Breast (tissue), 4 donors: ENCODE data around the genes LRRC52, UCK2, MPZL1 and ADCY10.

- PRO-cap, 3 experiments, result no peak in any of the 3 experiments
- RRBS, result no CpG with 5 or more reads among the region's 13 CpGs
Measured at GRCh38 chr1:164587383-164588506, 28.8 kb downstream of the PBX1 start.

GRCh38 chr1:164636388-164636694 is 77.4 kb downstream of the PBX1 start:
- PRO-cap, 3 experiments, result no peak in any of the 3 experiments
- RRBS, result no CpG with 5 or more reads among the region's 3 CpGs

DNA sequence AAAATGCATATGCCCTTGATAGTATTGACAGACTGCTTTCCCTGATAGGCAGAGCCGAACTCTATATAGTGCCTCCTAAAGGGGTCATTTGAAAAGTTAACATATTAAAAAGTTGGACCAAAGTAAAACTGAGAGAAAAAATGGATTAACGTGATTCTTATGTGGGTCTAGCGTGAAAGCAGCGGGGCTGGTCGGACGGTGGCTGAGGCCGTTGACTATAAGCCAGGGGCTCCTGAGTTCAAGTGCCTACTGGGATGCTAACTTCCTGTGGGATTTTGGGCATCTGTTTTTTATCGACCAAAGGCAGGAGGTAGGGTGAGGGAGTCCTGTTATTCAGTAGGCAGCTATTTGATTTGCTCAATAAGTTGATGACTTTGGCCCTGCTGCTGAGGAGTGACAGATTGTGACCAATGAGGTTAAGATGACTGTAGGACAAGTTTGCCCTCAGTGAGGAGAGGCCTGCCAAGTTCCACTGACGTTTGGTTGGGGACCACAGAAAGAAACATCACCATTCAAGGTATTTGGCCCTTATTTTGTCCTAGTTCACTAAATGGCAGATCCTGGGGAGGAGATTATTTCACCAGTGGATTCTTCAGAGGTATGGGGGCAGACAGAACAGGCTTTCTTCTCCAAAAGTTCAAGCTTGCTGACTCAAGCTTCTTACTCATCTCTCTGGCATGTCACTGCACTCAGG is 78.4 kb downstream of the PBX1 start:
- PRO-cap, 3 experiments, result no peak in any of the 3 experiments
- RRBS, result no CpG with 5 or more reads among the region's 9 CpGs

DNA sequence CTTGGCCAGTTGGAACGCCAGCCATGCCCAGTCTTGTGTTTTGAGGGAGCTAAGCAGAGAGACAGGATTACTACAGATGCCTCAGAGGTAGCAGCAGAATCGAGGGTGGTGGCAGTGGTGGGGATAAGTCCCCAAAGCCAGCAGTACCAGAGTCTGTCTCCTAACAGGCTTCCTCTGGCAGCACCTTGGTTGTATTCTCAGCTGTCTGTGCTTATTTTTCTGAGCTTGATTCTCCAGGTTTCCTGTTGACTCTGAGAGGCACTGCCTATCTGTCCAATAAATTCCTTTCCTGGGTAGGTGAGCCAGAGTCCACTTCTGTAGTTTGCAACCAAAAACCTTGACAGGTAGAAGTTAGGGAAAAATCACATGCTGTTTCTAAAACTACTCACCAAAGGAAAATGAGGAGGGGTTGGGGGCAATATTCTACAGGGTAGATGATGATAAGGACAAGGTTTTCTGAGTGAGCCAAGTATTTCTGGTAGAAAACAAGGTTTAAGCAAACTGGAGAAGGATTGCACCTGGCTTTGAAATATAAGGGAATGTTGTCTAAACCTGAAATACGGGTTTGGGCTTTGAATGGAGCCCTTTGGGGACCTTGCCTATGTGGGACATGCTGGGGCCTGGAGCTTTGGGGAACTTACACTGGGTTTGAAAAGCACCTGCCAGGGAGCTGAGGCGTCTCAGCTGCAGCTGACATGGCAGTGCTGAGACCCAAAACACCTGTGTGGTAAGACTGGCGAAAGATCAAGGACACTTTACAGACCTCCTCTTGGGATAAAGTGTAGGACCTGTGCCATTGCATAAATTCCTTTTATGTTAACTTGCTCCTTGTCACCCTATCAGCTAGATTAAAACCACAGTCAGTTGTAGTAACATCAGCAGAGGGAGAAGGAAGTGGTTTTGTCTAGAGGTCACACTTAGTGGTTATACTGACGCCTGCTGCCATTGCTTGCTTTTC is 101.0 kb downstream of the PBX1 start:
- PRO-cap, 3 experiments, result peak in 1 of 3 experiments; most common minus-strand start position 209 of the sequence (in 1)
- RRBS, result no CpG with 5 or more reads among the region's 6 CpGs

DNA sequence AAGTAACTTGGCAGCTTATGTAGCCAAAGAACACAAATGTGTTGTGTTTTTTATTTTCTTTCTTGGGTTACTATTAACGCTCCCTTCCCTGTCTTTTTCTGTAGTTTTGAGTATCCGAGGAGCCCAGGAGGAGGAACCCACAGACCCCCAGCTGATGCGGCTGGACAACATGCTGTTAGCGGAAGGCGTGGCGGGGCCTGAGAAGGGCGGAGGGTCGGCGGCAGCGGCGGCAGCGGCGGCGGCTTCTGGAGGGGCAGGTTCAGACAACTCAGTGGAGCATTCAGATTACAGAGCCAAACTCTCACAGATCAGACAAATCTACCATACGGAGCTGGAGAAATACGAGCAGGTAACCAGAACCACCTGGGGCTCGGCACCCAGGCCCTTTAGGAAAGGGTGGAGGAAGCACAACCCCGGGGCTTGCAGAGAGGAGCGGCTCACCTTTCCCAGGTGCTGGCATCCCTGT is 233.4 kb downstream of the PBX1 start:
- PRO-cap, 3 experiments, result no peak in any of the 3 experiments
- RRBS, result 73% methylated on average over 2 of the region's 19 CpGs

DNA sequence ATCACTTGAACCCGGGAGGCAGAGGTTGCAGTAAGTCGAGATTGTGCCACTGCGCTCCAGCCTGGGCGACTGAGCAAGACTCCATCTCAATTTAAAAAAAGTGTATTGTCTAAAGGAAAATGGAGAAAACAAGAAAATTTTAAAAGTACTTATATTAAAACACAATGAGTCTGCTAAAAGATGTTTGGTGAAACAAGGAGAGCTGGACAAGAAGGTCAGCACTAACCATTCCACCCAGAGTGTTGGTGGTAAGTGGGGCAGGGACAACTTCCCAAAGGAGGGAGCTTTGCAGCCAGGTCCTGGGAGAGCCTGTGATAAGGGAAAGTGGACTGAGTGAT is 190.4 kb downstream of the LMX1A start:
- PRO-cap, 3 experiments, result no peak in any of the 3 experiments
- RRBS, result no CpG with 5 or more reads among the region's 4 CpGs

DNA sequence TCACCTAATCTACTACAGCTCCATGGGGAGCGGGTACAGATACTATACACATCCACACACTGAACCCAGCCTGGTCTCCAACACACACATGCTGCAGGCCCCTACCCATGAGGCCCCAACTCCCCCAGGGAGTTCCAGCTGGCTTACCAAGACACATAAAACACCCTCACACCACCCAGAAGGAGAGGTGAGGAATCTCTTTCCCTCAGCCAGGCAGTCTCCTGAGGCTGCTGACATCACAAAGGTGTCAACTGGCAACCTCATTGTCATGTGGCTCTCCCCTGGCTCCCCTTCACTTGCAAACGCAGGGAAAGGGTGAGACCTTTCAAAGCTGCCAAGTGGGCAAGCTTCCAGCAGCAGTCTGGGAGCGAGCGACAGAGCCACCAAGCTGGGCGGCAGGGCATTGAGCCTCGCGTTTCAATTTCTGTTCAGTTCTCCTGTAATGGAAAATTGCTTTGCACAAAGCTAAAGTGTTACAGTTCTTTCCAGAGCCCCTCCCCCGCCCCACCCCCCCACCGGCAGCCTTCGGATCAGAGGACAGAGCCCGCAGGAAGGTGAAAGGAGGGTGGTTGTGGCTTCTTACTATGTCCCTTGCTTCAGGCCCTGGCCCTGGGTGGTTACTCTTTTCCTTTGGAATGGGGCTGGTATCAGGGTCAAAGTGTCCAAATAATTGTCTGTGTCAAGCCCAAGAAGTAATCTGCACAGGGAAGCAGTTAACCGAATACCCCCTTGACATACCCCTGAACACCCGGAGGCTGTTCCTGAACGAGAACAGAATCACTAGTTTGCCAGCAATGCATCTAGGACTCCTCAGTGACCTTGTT is at the start of gene LRRC52:
LRRC52 (plus strand) TSS at position 288 of the 824 bp plus-strand sequence.
- PRO-cap, 3 experiments, result no peak in any of the 3 experiments
- RRBS, result 70% methylated on average over 2 of the region's 14 CpGs

DNA sequence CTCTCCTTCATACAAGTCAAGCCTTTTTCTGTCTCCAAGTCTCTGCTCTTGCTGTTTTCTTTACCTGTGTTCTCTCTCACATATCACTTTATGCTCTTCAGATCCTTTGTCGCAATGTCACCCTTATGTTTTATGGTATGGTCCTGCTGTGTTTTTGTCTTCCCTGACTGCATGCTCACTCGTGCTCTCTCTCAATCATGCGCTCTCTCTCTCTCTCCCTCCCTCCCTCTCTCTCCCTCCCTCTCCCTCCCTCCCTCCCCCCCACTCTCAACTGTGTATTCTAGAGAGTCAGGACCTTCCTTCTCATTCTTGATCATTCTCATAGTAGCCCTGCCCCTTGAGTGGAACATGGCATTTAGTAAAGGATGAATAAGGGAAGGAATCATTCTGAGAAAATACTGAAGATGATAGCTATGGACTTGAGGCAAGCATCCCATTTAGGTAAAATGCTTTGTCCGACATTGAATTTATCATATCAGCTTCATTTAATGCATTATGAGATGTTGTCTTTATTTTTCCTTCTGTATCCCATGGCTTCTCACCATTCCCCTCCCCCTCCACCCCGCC is 3.6 kb downstream of the MGST3 start:
- PRO-cap, 3 experiments, result no peak in any of the 3 experiments
- RRBS, result no CpG with 5 or more reads among the region's 5 CpGs

GRCh38 chr1:165637370-165637924 is 6.4 kb downstream of the MGST3 start:
- PRO-cap, 3 experiments, result no peak in any of the 3 experiments
- RRBS, result no CpG with 5 or more reads among the region's 1 CpG

- PRO-cap, 3 experiments, result peak in 3 of 3 experiments; most common plus-strand start chr1:165827616 (in 2); most common minus-strand start chr1:165828076 (in 3)
- RRBS, result 1% methylated on average over 77 of the region's 111 CpGs
Measured at GRCh38 chr1:165827417-165828290, at the start of gene UCK2. UCK2 (plus strand) TSS chr1:165827614.

DNA sequence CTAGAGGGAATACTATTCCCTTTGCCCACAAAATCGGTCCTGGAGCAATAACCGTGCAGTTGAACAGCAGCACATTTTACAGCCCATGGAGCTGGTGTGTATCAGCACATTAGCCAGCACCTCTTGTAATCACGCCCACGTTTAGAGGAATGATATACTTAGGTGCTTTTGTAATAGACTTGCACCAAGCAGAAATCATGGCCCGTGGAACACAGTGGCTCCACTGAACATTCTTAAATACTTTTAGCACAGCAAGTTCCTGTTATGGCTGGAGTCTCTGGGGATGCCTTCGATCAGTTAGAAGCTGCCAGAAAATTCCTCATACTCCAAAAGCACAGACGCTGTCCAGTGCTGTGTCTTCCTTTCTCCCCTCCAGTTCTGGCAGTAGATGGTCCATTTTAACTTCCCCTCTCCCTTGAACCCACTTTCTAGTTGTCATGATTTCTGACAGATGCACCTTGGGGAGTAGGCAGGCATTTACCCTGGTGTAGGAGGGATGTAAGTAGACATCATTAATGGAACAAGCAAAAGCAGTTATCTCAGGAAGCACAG is 218.2 kb upstream of the FAM78B start:
- PRO-cap, 3 experiments, result no peak in any of the 3 experiments
- RRBS, result no CpG with 5 or more reads among the region's 7 CpGs

DNA sequence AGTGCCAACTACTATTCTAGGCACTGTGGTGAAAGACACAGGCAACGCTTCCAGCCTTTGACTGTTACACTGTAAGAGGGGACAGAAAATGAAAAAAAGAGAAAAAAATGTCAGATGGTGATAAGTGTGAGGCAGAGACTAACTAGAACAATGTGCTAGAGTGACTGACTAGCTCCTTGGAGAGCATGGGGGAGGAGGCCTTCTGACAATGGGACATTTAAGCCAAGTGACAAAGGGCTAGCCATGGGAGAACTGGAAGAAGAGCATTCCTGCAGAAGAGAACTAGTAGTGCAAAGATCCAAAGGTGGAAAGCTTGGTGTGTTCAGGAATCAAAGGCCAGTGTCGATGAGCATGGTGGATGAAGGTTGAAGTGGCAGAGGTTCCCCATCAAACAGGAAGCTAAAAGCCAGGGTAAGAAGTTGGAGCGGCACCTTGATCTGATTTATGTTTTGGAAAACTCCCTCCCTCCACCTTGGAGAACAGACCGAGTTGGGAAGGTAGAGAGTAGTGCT is 25.8 kb downstream of the STYXL2 start:
- PRO-cap, 3 experiments, result no peak in any of the 3 experiments
- RRBS, result no CpG with 5 or more reads among the region's 4 CpGs

GRCh38 chr1:167161203-167161657 is 59.5 kb upstream of the POU2F1 start:
- PRO-cap, 3 experiments, result no peak in any of the 3 experiments
- RRBS, result no CpG with 5 or more reads among the region's 7 CpGs

DNA sequence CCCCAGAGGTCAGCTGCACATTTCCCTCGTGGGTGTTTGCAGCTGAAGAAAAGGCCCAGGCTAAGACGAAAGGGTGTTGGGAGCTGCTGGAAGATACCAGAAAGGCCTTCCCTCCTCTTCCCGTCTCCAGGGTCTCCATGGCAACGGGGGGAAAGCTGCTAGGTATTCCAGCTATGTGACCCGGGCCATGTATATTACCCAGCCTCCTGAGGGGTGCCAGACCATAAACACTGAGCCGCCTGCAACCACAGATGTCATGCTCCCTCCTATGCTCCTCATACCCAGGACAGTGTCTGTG is 54.4 kb upstream of the POU2F1 start:
- PRO-cap, 3 experiments, result no peak in any of the 3 experiments
- RRBS, result no CpG with 5 or more reads among the region's 6 CpGs

GRCh38 chr1:167397793-167398403 is 120.4 kb downstream of the CD247 start:
- PRO-cap, 3 experiments, result no peak in any of the 3 experiments
- RRBS, result no CpG with 5 or more reads among the region's 5 CpGs

- PRO-cap, 3 experiments, result no peak in any of the 3 experiments
- RRBS, result no CpG with 5 or more reads among the region's 3 CpGs
Measured at GRCh38 chr1:167548753-167549329, 4.7 kb downstream of the CREG1 start.

DNA sequence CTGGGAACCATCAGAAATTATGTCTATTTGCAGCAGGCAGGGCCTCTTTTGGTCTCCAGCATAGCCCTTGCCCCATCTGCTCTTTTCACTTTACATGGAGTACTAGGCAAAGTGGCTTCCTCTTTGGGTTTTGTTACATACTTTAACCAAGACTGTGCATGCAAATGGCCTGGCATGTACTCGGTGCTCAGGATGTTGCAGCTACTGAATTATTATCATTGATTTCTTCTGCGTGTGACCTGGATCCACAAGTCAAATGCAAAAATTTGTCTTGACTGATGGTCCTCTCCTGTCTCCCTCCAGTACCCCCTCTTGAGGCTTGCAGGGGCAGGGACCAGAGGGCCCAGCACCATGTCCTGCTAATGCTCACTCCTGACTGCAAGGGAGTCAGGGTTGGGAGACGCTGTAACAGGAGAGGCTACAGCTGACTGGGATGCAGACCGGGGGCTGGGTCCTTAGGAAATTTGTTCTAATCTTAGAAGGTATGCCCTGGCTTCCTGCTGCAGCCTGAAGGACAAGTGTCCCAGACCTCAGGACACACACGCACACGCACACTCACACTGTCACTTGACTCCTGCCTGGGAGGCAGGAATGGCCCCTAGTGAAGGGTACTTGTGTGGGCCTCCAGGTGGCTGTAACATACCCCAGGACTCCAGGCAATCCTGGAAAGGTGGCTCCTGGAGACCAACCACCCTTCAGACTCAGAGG is 39.6 kb downstream of the RCSD1 start:
- PRO-cap, 3 experiments, result no peak in any of the 3 experiments
- RRBS, result no CpG with 5 or more reads among the region's 6 CpGs

- PRO-cap, 3 experiments, result peak in 3 of 3 experiments; most common plus-strand start chr1:167721982 (in 3); most common minus-strand start chr1:167722621 (in 3)
- RRBS, result 2% methylated on average over 57 of the region's 102 CpGs
Measured at GRCh38 chr1:167721606-167722700, at the start of gene MPZL1. MPZL1 (plus strand) TSS chr1:167721982.

GRCh38 chr1:167787800-167788441 is 66.1 kb downstream of the MPZL1 start:
- PRO-cap, 3 experiments, result no peak in any of the 3 experiments
- RRBS, result no CpG with 5 or more reads among the region's 7 CpGs

DNA sequence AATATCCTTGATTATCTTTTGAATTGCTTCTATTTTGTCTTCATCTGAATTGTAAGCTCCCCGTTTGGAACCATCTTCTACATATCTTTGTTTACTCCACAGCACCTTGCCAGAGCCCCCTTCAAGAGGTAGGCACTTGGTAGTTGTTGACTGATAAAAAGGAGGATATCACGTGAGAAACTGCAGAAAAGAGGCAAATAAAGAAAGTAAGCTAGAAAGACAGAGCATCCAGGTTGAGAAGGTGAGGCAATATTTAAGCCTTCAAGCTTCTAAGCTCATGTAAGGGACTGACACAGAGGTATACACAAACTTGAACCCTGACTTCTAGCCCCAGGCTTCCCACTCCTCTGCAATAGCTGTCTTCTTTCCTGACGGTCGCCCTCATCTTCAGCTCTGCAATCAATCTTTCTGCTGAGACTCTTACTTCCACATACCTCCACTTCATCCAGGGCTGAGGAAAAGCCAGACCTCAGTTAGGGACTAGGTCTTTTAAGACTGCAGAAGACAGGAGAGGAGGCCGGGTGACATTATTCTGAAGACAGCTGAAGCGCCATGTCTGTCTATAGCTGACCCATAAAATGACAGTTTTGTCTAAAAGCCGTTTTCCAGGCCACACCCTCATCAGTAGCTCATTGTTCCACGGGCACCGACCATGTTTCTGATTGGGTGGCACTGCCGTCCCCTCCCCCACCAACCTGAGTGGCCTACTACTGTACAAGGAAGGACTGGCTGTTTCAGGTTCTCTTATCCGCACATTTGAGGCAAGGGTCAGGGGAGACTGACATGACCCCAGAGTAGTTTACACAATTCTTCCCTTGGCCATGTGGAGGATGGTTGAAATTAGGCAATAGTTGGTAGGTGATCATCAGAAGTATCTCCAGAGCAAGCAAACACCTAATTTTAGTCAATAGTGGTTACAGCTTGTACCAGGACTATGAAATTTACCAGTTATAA is at the start of gene ADCY10:
ADCY10 (minus strand) TSS at position 593 of the 954 bp plus-strand sequence.
- PRO-cap, 3 experiments, result no peak in any of the 3 experiments
- RRBS, result no CpG with 5 or more reads among the region's 11 CpGs